ENCODE data around the genes MYO5C, MYO5A and CCPG1.

DNA sequence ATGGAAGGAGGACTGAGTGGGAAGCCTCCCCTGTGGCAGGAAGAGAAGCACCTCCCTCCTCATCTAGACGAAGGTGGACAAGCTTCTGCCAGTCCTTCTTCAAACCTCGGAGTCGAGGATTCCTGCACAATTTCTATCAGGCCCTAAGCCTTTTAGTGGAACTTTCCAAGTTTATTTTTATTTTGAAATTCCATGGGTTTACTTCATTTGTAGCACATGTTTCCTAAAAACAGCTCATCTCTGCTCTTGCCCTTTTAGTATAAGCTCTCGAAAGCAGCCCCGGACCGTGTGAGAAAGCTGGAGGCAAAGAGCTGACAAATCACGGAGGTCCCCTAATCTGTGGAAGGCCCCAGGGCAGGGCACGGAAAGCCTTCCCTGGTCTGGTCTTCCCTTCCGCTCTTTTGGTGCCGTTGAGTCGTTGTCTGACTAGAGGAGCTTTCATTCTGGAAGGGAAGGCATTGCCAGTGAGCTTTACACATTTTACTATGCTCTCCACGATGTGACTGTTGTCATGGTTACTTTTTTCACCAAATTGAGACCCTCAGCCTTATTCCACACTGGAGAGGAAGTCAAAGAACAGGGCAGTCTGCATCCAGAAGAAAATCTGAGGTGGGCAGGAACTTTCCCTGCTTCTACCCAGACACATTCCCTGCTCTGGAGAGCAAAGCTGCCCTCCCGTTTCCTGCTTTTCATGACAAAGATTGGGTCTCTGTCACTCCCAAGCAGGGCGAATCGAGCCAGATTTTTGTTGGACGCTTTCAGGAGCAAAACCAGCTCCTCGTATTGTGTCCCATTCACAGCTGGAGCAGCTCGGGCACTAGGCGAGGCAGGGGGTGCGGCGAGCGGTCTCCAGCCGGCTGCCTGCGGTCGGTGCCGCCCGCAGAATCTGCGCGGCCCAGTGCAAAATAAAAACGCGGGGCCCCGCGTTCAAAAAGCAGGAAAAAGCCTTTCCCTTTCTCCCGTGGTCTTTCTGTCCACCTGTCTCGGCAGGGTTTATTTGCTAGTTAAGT is 71.7 kb downstream of the CYP19A1 start:
- PRO-cap = no peak
- RAMPAGE, long total RNA, 4 experiments = no peak in any of the 4 experiments

- PRO-cap = no peak
- RAMPAGE, long total RNA, 4 experiments = no peak in any of the 4 experiments
Observed at GRCh38 chr15:51849705-51850319, 20.4 kb downstream of the TMOD3 start.

GRCh38 chr15:51870918-51871472 is 41.5 kb downstream of the TMOD3 start:
- PRO-cap = no peak
- RAMPAGE, long total RNA, 4 experiments = no peak in any of the 4 experiments

DNA sequence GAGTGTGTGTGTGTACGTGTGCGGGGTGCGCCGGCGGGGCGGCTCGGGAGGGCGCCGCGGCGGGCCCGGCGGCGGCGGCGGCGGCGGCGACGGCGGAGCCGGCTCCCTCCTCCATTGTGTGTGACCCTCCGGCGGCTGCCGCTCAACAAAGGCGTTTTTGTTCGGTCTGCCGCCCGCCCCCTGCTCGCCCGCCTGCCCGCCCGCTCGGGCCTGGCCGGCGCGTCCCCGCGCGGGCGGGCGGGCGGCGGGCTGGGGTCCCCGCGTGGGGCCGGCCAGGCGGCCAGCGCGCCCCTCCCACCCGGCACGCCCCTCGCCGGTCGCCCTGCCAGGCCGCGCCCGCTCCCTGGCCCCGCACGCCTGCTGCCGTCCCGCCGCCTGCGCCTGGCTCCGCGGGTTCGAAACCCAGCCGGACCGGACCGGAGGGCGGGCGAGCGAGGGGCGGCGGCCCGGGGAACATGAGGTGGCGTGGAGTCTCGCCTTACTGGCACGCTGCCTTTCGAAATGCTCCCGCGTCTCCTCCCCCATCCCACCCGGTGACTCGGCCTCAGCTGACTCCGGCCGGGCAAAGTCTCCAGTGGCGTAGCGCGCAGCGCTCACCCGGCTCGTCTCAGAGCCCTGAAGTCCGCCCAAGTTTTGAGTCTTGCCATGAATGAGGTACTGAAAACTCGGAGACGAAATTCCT is 501 bp downstream of the MAPK6 start:
- PRO-cap = bidirectional peak, plus-strand start at position 565 of the sequence, minus-strand start at position 122 of the sequence
- RAMPAGE, long total RNA, 4 experiments = start-site peak on the plus strand in 3 of 4 experiments, centred at positions 365 to 592 of the sequence, 19 to 129 reads per replicate

GRCh38 chr15:52115835-52116561 is 3.4 kb upstream of the BCL2L10 start:
- PRO-cap = no peak
- RAMPAGE, long total RNA, 4 experiments = no peak in any of the 4 experiments

DNA sequence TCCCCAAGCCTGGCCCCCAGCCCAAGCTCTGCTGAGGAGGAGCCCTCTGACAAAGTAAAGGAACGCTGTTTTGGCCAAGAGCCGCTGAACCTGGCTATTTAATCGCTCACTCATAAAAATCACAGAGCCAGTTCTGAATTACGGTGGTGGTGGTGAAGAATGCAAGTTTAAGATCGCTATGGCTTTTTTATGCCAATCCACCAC is 12.3 kb downstream of the GNB5 start:
- PRO-cap = no peak
- RAMPAGE, long total RNA, 4 experiments = no peak in any of the 4 experiments

DNA sequence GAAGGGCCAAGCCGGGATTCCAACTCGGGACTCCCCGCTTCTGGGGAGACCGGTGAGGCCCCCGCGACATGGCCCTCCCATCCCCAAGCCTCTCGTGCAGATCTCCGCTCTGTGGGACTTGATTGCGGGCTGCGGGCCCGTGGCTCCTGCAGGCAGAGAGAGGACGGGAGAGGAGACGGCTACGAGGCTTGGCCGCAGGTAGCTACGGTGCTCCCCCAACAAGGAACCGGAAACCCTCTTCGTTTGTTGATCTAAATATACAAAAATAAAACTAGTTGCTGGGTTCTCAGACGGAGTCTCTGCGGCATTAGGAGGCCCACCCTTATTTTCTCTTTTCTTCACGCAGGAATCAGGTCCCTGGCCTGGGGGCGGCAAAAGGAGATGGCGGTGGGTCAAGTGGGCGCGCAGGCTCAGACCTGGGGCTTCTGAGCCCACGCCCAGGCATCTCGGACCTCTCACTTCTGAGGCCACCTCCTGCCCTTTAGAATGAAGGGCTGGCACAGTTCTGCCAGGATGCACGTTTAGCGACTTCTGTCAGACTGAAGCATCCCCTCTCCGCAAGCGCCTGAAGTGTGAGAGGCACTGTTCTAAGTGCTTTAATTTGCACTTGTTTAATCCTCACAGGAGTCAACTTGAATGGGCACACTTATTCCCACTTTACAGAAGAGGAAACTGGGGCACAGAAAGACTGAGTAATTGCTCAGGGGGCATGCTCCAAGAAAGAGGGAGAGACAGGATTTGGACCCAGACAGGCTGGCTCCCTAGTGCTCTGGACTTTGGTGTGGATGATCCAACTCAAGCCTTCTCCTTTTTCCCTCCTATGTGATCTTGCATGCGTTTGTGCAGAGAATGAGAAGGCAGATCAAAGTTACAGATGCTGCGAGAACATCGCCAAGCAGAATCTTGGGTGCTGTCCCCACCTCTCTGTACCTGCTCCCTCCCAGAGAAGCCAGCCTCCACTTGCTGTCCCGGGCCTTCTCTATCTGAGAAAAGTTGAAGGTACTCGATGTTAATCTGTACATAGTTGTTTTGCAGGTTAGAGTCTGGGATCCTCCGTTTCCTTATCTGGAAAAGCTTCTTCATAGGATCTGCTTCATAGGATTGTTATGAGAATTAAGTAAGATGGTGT is 10.6 kb downstream of the GNB5 start:
- PRO-cap = bidirectional peak, plus-strand start at position 283 of the sequence, minus-strand start at position 200 of the sequence
- RAMPAGE, long total RNA, 4 experiments = no peak in any of the 4 experiments

DNA sequence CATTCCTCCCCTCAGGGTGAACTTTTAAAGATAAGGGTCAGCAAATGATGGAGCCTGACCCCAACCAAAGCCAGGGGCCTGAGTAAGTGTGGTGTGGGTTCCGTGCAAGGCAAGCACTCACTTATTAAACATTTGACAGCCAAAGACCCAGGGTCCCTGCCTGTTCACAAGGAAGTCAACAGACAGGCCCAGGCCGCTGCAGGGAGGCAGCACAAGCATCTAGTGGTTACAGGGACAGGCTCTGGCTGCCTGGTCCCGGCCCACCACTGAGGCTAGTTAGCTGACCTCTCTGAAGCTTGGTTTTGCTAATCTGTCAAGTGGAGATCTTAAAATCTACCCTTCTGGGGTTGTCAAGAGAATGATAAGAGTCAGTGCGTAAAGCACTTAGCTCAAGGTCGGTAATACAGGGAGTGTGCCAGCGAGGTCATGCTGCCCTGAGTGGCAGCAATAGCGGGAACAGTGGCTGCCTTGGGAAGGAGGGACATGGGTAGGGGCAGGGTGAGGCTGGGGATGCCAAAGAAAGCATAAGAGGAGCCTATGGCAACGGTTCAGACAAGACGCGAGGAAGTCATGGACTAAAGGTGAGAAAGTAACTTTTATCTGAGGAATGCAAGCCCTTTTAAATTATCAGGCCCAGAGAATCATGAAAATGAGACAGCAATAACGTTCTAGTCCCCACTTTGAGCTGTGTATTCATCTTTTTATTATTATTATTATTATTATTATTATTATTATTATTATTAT is 6.0 kb downstream of the GNB5 start:
- PRO-cap = no peak
- RAMPAGE, long total RNA, 4 experiments = no peak in any of the 4 experiments

DNA sequence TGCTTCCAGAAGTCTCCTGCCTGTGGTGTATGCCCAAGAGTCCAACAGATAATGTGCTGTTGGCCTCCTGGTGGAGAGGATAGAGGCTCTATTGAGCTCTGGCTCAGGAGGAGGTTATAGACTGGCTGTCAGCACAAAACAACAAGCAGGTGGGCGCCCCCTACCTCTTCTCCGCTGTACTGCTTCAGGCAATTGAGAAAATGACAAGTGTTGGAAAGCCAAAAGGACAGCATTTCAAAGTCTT is 17.1 kb upstream of the GNB5 start:
- PRO-cap = no peak
- RAMPAGE, long total RNA, 4 experiments = no peak in any of the 4 experiments

- PRO-cap = bidirectional peak, plus-strand start at chr15:52234850, minus-strand start at chr15:52234734
- RAMPAGE, long total RNA, 4 experiments = no peak in any of the 4 experiments
Observed at GRCh38 chr15:52234549-52235619, 43.7 kb upstream of the GNB5 start.

GRCh38 chr15:52239494-52240222 is 48.5 kb upstream of the GNB5 start:
- PRO-cap = no peak
- RAMPAGE, long total RNA, 4 experiments = start-site peak on the minus strand in 3 of 4 experiments, at chr15:52239761-52239967 at its widest, 8 to 64 reads per replicate

DNA sequence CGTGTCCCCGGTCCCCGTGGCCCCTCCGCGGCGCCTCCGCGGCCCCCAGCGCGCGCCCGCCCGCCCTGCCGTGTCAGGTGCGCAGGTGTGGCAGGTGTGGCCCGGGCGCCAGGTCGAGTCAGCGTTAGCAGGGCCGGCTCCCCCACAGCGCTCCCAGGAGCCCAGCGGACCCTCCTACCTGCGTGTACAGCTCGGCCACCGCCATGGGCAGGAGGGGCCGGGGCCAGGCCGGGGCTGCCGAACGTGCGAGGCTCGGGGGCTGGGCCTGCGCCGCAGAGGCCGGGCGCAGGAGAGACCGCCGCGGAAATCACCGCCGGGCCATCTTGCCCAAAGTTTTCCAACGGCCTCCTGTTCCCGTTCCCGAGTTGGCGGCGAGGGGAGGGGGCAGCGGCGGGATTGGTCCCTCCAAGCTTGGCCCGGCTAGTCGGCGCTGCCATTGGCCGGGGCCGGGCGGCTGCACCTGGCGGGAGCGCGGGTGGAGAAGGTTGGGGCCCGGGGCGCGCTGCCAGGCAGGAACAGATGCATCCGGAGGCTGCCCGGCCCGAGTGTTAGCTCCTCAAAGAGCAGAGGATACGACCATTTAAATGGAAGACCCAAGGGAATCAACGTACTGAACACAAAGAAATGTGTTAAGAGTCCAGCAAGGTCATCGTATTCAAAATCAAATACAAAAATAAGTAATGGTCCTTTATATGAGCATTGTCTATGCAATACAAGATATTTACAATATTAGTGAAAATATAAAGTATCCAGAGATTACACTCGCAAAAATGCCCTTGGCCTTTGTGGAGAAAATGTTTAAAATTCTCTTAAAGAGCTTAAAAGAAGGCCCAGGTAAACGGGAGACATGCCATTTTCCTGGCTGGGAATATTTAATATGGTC is at the start of gene MYO5C:
Gene MYO5C, minus strand, starts transcription at position 373 of the 883 bp plus-strand sequence.
- PRO-cap = unidirectional peak, minus-strand start at position 120 of the sequence; bidirectional peak, plus-strand start at position 518 of the sequence, minus-strand start at position 325 of the sequence
- RAMPAGE, long total RNA, 4 experiments = start-site peak on the minus strand in 4 of 4 experiments, centred at positions 339 to 357 of the sequence, 17 to 84 reads per replicate

GRCh38 chr15:52527975-52529105 is at the start of gene MYO5A:
Gene MYO5A, minus strand, starts transcription at chr15:52528880.
- PRO-cap = bidirectional peak, plus-strand start at chr15:52529008, minus-strand start at chr15:52528880
- RAMPAGE, long total RNA, 4 experiments = start-site peak on the minus strand in 1 of 4 experiments, at chr15:52528858-52528891 at its widest, 16 reads per replicate

DNA sequence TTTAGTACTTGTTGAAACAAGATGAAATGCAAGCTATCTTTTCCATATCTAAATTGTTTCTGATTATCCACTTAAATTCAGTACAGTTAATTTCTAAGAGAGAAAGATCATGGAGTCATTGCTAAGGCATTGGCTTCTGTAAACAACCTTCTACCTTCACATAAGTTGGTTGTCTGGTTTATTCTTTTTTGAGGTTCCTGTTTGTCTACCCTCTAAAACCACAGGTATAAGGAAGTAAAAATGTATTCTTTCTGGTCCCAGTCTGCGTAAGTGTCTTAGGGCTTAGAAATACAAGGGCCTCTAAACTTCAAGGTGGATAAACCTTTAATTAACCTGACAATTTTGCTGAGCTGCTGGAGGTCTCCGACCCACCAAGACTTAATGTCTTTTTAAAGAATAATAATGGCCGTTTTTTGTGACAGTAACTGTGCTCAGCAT is 3.6 kb upstream of the ATOSA start:
- PRO-cap = no peak
- RAMPAGE, long total RNA, 4 experiments = no peak in any of the 4 experiments

GRCh38 chr15:52786479-52787571 is 3.3 kb downstream of the ONECUT1 start:
- PRO-cap = no peak
- RAMPAGE, long total RNA, 4 experiments = no peak in any of the 4 experiments

DNA sequence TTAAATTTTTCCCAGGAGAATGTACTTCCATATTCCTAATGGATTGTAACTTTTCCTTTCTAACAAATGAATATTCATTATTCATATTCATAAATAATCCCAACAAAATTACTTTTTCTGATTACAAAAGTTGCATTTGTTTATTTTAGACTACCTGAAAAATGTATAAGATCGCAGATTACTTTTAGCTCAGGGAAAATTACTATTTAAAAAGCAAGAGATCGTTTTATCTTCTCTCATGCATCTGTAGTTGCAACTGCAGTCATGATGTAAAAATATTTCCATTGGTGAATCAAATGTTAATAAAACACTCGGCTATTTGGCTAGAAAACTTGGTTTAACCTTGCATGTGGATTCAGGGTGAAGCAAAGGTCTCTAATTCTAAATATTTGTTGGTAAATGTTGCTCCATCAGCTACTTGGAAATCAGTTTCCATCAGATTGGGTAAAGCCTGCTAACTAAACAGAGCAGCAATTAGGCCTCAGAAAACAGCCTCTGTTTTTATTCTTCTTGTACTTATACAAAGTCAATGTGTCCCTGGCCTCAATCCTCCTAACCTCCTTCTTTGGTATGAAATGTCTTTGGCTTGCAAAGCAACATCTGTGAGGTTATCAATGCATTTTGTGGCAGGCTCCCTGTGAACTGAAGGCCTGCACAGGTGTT is 312.5 kb downstream of the WDR72 start:
- PRO-cap = no peak
- RAMPAGE, long total RNA, 4 experiments = no peak in any of the 4 experiments

- PRO-cap = no peak
- RAMPAGE, long total RNA, 4 experiments = no peak in any of the 4 experiments
Observed at GRCh38 chr15:54015000-54015670, 36.9 kb downstream of the UNC13C start.

DNA sequence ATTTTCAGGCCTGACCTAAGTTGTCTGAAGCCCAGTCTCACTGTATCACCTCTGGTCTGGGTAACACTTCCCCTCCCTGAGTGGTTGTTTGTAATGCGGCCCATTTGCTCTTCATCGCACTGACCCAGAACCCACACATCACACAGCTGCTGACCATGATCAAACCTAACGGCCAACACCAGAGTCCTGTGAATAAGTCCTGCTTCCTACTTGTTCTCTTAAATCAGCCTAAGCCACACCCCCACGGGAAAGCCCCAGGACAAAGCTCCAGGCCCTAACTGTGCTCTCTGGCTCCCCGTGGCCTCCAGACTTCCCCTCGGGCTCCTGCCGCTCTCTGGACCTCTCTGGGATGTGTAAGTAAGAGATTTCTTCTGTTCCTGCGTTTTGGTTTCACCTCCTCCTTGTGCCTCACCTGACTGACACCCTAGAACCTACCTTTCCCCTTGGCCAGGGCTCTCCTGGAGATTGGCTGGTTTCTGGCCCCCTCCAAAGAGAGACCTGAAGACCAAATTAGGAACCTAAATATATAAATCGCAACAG is 605.5 kb downstream of the UNC13C start:
- PRO-cap = no peak
- RAMPAGE, long total RNA, 4 experiments = no peak in any of the 4 experiments

GRCh38 chr15:55407803-55408811 is at the start of gene CCPG1:
Gene CCPG1, minus strand, starts transcription at chr15:55408359.
- PRO-cap = unidirectional peak, plus-strand start at chr15:55407896; bidirectional peak, plus-strand start at chr15:55408450, minus-strand start at chr15:55408294
- RAMPAGE, long total RNA, 4 experiments = start-site peak on the plus strand in 3 of 4 experiments, at chr15:55408429-55408525 at its widest, 5 to 35 reads per replicate; start-site peak on the minus strand in 4 of 4 experiments, at chr15:55408255-55408369 at its widest, 22 to 482 reads per replicate

DNA sequence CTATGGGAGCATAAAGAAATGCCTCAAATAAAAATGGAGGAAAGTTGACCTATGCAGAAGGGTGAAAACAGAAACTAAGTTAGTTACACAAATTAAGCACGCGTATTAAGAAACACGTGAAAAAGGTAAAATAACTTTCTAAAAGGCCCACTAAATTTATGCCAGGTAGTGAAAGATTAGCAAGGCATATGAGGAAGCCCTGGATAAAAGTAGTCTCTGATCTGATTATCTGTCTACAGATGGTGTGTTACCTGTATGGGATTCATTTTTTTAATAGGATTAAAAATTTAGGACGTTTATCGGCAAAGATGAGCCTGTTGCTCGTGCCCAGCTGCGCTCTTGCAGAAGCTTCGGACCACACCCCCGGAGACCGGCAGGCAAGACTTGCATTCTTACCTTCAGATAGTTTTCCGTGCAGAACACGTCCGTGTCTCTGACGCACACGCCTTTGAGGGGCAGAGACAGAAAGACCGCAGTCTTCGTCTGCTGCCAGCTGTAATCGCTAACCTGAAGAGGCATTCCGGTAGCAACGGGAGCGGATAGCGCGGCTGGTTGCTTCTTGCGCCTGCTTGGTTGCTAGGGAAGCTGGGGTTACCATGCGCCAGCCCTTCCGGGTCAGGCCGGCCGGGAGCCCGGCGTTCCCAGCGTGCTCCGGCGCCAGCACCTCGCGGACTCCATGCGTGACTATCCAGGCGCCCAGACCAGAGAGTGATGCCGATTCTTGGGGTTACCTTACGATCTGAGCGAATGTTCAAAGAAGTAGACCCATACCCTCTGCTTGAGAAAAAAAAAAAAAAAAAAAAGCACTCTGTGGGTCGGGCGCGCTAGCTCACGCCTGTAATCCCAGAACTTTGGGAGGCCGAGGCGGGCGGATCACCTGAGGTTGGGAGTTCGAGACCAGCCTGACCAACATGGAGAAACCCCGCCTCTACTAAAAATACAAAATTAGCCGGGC is 9.9 kb downstream of the DNAAF4 start:
- PRO-cap = no peak
- RAMPAGE, long total RNA, 4 experiments = no peak in any of the 4 experiments

All from Peyer's patch (tissue), 4 donors.